ENCODE measurements around a stretch of chr10.

DNA sequence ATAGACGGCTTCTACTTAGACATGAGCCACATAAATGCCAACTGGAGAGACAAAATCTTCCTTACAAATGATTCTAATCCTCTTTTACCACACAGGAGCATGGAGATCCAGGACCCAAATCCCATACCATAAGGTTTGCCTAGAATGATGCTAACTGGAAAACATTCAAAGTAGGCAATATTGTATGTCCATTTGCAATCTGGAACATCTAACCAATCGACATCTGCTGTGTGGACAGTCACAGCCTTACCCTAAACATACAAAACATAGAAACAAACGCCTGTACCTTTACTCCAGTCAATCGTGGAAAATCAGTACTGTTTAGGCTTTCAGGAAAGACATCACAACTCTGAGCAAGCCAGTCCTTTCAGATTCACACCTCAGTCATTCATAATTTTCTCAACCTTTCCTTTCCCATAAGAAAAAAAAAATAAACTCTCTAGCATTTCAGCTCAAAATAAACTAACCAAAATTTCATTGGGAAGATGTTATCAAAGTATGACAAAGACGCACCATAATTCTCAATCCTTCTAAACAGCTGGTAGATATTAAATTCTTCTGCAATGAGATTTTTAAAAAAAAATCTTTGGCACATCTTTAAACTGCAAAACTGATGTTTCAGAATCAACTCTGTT is 33.7 kb upstream of the NEBL start:
- RRBS = no CpG with 5 or more reads among the region's 5 CpGs

DNA sequence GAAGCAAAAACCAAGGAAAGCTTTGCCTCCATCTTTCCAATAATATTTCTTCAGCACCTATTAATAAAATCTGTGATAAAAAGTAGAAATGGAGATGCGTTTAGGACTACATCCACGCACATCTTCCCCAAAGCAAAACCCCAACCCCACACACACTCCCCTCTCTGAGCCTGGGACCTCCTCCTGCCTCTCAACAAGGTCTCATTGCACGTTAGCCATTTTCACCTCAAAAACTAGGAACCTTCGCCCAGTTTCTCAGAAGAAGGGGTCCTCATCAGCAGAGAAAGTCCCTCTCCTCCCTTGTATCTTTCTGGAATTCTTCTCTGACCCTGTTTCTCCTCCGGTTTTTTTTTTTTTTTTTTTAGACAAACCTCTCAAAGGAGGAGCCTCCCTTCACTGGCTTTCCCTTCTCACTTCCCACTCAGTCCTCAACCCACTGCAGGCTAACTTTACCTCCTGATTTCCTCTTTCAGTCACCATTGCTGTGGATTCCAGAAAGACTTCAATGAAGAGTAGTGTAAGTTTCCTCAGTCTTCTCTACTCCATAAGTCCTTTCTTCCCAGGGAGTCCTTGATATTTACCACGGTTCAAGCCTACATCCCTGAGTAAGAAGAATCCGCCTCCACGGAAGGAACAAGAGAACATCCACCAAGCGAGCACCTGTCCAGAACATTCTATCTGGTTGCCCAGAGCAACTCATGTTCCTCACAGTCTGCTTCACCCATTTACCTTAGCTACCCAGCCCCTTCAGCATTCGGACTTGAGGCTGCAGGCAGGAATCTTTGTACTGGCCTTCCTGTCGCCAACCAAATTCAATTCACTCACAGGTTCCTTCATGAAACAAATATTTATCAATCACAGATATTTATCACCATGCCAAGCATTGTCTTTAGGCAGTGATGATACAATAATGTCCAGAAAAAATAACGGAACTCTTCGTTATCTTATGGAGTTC is 250.2 kb upstream of the NEBL start:
- RRBS = no CpG with 5 or more reads among the region's 13 CpGs

- RRBS = no CpG with 5 or more reads among the region's 14 CpGs
These were observed 269.6 kb upstream of the NEBL start for GRCh38 chr10:21166611-21167311.

DNA sequence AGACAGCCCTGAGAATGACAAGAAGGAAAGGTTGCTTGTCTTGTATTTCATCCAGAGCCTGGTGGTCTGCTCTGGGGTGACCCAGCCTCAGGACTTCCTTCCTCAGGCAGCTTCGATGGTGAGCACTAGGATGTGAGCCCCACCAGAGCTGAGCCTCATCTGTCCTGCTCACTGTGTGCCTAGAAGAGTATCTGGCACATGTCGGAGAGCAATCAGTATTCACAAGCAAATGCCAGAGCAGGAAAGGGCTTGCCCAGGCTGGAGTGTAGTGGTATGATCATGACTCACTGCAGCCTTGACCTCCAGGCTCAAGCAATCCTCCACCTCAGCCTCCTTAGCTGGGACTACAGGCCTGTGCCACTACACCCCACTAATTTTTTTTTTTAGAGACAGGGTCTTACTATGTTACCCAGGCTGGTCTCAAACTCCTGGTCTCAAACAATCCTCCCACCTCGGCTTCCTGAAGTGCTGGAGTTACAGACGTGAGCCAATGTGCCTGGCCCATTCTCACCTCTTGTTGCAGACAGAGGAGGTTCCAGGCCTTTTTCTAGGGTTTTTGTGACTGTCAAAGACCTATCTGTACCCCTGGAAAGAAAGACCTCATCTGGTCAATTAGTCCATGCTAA is 210.1 kb downstream of the SKIDA1 start:
- RRBS = no CpG with 5 or more reads among the region's 4 CpGs

DNA sequence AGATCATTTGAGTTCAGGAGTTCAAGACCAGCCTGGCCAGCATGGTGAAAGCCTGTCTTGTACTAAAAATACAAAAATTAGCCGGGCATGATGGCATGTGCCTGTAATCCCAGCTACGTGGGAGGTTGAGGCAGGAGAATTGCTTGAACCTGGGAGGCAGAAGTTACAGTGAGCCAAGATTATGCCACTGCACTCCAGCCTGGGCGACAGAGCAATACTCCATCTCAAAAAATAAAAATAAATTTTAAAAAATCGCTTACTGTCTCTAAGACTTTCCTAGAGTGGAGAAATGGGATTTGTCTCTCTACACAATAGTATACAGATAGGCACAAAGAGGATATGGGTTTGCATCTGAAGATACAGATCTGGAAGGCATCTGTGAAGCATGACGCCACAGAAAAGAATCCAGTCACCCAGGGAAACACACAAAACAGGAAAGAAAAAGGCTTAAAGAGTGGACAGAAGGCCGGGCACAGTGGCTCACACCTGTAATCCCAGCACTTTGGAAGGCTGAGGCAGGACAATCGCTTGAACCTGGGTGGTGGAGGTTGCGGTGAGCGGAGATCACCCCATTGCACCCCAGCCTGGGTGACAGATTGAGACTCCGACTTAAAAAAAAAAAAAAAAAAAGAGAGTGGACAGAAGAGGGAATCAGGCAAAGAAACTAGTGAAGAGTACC is 61.4 kb downstream of the SKIDA1 start:
- RRBS = no CpG with 5 or more reads among the region's 10 CpGs

- RRBS = 86% methylated on average over 14 of the region's 77 CpGs
These were observed 31.0 kb downstream of the SKIDA1 start for GRCh38 chr10:21494136-21495256.

DNA sequence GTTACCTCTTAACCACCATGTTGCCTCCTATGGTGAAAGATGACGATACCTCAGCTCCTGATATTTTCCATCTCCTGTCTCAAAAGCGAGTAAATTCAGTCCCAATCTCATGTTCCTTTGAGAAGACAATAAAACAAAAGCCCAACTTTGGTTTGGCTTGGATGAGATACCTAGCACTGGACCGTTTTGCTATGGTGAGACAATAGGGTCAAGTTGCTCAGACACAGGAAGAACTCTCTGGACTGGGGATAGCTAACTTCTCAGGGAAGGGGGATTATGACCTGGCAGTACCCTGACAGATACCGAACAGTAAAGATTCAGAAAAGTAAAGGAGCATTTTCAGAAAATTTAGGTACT is 10.1 kb downstream of the MLLT10 start:
- RRBS = no CpG with 5 or more reads among the region's 4 CpGs

- RRBS = no CpG with 5 or more reads among the region's 8 CpGs
These were observed 230.7 kb downstream of the MLLT10 start for GRCh38 chr10:21764611-21765340.

DNA sequence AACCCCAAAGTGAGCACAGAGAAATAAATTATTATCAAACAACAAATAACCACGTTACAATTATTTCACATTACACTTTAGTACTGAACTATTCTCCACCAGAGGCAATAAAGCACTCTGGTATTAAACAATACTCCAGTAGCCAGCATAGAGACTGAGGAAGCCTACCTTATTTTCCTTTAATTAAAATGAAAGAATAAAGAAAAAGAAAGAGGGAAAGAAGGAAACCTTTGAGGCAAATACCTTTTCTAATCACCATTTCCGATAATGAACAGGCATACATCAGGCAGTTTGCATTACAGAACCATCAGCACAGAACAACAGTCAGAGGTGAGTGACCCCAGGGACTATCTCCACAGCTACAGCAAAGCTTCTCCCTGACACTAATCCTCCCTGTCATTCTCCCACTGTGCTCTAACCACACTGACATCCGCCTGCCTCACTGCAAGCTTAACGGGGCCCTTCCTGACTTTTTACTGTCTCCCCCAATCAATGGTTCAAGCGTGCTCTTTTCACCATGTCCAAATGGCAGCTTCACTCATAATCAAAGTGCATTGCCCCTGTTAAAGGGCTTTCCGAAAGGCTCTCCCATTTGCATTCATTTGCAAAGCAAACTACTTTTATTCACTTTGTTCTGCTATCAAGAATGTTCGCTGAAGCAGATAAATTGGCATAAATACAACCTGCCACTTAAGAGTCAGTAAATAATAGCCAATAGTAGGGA is 196.4 kb downstream of the DNAJC1 start:
- RRBS = no CpG with 5 or more reads among the region's 7 CpGs

DNA sequence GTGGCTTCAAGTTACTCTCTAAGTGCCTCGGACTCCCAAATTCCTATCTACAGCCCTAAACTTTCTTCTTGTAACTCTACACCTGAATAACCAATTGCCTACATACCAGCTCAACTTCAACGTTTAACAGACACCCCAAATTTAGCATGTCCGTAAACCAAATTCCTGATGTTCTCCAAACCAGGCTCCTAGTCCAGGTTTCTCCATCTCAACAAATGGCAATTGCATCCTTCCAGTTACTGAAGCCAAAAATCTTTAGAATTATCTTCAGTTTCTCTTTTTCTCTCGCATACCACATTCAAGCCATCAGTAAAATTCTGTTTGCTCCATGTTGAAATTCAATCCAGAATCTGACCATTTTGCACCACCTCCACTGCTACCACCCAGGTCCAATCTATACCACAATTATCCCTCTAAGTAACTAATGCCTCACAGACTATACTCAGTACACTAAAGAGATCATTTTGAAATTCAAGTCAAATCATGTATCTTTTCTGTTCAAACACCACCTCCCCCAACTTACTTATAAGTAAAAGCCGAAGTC is 3.6 kb downstream of the DNAJC1 start:
- RRBS = no CpG with 5 or more reads among the region's 5 CpGs

DNA sequence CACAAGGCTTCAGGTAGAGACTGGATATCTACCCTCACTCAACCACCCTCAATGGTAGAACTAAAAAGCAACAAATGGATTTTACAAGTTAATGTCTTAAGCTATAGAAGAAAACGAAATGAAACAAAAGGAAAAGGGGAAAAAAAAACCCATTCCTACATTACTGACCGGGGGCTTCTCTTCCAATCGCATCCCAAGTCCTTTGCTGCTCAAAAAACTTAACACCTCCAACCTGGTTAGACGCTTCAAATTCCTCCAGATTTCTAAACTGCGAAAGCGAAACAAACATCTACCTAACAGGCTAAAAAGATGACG is 1.2 kb downstream of the DNAJC1 start:
- RRBS = no CpG with 5 or more reads among the region's 7 CpGs

DNA sequence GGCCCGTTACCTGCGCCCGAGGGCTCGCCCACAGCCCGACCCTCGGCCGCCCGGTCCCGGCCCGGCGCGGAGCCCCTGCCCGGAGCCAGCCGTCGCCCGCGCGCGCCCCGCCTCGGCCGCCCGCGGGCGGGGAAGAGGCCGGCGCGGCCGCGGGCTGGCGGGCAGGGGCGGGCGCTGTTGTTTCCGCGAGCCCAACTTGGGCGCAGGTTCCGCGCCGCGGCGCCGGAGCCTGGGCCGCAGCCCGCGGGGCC is 475 bp upstream of the BMI1 start:
- RRBS = 1% methylated on average over 36 of the region's 45 CpGs

- RRBS = 1% methylated on average over 75 of the region's 104 CpGs
These were observed 961 bp downstream of the BMI1 start for GRCh38 chr10:22321692-22322427.

DNA sequence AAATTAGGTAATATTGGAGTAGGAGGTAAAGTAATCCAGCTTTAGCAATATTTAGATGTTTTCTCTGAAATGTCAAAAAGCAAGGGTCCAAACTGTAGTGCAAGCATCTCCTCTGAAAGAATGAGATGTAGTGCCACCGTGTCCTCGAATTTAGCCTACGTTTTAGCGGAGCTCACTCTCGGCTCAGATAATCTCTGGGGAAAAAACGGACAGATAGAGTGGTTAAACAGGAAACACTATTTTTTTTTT is 5.4 kb upstream of the SPAG6 start:
- RRBS = no CpG with 5 or more reads among the region's 6 CpGs

- RRBS = under 1% methylated on average over 32 of the region's 50 CpGs
These were observed 5.0 kb upstream of the SPAG6 start for GRCh38 chr10:22340195-22340738.

- RRBS = no CpG with 5 or more reads among the region's 12 CpGs
These were observed 179.4 kb downstream of the PIP4K2A start for GRCh38 chr10:22534566-22535720.

DNA sequence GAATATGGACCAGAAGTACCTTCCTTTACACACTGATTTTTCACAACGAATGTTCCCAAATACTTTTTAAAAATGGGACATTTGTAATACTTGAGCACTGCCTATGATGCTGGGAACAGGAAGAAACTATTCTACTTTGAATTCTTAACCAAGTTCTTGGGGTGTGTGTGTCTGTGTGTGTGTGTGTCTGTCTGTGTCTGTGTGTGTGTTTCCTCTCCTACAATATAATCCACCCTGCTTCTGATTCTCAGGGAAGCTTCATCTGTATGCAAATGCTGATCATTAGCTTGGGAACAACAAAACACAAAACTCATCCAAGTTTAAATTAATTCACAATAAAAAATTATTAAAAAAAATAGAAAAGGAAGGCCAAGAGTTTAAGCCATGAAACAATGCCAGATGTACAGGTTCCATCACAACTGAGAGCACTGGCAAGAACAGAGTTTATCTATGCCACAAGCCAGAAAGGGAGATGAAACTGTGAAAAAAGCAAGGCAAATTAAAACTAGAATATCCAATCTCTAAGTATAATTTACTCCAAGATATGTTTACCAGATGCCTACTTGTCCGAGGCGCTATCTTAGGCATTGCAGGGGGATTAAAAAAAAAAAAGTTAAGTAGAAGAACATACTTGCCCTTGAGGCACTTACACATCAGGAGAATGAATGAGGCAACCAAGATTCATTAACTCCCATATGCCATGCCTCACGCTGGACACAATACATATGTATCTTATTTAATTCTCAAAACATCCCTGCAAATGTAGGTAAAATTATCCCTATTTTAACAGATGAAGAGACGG is 144.7 kb downstream of the PIP4K2A start:
- RRBS = no CpG with 5 or more reads among the region's 5 CpGs

DNA sequence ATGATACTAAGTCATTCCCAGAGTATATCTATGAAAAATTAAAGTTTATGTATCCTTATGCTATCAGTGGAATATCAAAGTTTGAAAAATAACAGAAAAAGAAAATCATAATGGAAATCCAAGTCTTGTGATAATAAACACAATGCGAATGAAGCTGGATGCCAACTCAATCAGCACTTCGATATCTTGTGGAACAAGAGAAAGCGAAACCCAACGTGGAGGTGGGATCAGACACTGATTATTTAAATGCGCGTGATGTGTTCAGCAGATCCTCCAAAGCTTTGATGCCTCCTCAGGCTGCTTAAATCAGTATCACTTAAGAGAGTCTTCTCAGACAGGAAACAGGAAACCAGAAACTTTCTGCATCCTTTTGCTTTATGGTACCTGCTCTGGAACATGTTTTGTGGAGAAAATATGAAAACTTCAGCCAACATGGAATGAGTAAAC is 102.7 kb downstream of the PIP4K2A start:
- RRBS = no CpG with 5 or more reads among the region's 6 CpGs

DNA sequence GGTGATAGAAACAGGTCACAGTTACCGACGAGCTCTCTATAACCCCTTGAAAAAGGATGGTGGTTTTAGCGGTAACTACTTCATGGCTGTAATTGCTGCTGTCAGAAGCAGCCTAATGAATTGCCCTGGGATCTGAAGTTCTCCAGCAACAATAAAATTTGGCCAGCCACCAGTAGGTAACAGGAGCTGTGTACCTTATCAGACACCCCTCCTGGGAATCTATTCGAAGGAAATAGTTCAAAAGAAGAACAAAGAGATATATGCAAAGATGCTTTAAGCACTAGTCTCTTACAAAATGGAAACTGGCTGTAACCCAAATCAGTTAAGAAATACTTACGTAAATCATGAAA is 1.4 kb downstream of the MSRB2 start:
- RRBS = no CpG with 5 or more reads among the region's 5 CpGs

- RRBS = no CpG with 5 or more reads among the region's 5 CpGs
These were observed 89.1 kb upstream of the KIAA1217 start for GRCh38 chr10:24119907-24120171.